Smooth muscle cell (in vitro differentiated cells): Measurements from ENCODE around the genes LDLRAD3, TRAF6 and LRRC4C.

- RAMPAGE, long total RNA = no peak
Measured at GRCh38 chr11:35424038-35424475, 4.7 kb upstream of the SLC1A2 start.

- RAMPAGE, long total RNA = no peak
Measured at GRCh38 chr11:35523148-35523775, 2.2 kb downstream of the PAMR1 start.

DNA sequence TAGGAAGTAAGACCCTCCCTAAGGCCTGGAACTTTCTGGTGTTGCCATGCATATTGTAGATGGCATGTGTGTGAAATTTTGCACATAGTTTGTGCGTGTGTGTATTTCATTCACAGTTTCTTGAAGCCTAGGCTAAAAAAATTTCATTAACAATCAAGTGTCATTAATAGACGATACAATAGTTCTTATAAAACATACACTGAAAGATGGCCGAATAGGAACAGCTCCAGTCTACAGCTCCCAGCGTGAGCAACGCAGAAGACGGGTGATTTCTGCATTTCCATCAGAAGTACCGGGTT lies 40.0 kb downstream of the TRIM44 start:
- RAMPAGE, long total RNA = no peak

GRCh38 chr11:35905860-35906360 lies 38.0 kb upstream of the LDLRAD3 start:
- RAMPAGE, long total RNA = no peak

- RAMPAGE, long total RNA = start-site peak on the plus strand at chr11:35944068-35944101, 127 and 49 reads in 2 replicates
Measured at GRCh38 chr11:35943577-35944766, at the start of gene LDLRAD3. TSS of gene LDLRAD3 (plus strand) at chr11:35944062.

DNA sequence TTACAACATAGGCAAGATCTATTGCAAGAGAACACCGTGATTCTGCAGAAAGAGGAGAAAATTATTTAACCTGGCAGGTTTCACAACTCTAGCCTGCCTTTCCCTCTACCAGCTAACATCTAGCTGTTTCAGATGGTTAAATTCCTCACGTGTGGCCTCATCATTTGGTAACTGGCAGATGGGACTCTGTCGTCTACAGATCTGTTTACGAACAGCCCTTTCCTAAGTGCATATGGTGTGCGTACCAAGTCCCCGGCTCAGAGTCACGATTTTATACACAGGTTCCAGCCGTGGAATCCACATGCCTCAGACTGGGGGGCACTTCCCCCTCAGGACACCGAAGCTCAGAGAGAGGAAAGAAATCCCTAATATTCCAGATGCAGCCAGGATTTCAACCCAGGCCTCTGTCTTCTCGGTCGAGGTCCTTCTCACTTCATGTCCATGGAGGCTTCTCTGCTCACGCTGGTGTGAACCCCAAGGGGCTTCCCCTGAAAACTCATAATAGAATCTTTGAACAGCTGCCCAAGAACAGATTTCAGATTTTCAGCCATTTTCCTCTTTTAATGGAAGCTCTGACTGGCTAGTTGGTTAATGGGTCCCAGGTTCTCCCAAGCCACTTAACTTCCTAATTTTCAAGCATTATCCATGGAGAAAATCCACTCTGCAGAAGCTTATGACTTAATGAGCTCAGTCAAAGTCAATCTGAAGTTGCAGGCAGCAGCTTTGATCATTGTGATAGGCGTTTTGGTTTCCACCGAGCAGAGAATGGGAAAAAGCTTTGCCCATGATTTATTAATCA lies 25.1 kb downstream of the LDLRAD3 start:
- RAMPAGE, long total RNA = no peak

GRCh38 chr11:36145527-36146058 lies 143.6 kb downstream of the COMMD9 start:
- RAMPAGE, long total RNA = no peak

GRCh38 chr11:36192128-36192327 lies 97.2 kb downstream of the COMMD9 start:
- RAMPAGE, long total RNA = no peak

DNA sequence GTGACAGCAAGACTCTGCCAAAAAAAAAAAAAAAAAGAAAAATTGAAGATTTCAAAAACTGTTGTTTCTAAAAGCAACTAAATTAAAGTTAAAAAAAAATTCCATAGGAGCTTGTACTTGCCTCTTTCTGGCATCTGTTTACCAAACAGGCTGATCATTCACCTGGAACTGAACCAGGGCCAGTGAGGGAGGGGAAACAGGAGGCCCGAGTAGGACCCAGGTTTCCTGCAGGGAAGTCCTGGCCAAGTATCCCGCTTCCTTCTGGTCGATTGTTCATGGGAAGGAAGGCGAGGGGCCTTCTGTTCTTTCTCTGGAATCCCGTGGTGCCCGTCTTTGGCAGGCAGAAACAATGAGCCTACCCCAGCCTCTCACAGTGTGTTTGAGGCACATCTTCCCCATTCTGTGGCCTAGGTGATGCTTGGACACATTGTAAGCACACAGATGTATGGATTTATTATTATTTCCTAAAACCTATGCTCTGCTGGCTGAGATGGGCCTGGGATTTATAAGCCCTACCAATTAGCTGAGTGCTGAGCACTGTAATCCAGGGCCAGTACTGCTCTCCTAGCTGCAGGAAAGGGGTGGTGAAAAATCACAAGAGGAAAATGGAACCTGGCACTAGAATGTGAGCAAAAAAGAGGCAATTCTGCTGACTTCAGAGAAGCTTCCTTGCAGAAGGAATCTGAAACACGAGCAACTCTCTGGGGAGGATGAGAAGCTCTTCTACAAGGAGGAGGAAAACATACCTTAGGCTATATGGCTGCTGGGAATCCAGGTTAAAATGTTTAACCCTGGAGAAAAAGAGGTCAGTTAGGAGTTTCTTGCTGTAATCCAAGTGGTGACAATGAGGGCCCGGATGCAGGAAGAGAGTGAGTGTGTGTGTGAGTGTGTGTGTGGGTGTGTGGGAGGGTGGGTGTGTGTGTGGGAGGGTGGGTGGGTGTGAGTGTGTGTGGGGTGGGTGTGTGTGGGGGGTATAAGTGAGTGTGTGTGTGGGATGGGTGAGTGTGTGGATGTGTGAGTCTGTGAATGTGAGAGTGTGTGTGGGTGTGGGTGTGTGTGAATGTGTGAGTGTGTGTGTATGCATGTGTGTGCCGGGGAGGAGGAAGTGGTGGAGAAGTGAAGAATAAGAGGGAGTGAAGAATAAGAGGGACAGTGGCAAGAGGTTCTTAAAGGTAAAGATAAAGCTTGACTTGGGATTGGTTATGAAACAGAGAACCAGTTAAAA lies 53.6 kb downstream of the PRR5L start:
- RAMPAGE, long total RNA = no peak

GRCh38 chr11:36361382-36361756 lies 65.3 kb downstream of the PRR5L start:
- RAMPAGE, long total RNA = no peak

GRCh38 chr11:36453636-36454030 lies 56.4 kb downstream of the TRAF6 start:
- RAMPAGE, long total RNA = no peak

- RAMPAGE, long total RNA = start-site peak on the minus strand at chr11:36510268-36510272, 231 and 201 reads in 2 replicates; start-site peak on the plus strand at chr11:36510350-36510375, 169 and 50 reads in 2 replicates
Measured at GRCh38 chr11:36510202-36511006, at the start of gene TRAF6. TSS of gene TRAF6 (minus strand) at chr11:36510272.

GRCh38 chr11:40387443-40387973 lies 1071.9 kb downstream of the LRRC4C start:
- RAMPAGE, long total RNA = no peak

DNA sequence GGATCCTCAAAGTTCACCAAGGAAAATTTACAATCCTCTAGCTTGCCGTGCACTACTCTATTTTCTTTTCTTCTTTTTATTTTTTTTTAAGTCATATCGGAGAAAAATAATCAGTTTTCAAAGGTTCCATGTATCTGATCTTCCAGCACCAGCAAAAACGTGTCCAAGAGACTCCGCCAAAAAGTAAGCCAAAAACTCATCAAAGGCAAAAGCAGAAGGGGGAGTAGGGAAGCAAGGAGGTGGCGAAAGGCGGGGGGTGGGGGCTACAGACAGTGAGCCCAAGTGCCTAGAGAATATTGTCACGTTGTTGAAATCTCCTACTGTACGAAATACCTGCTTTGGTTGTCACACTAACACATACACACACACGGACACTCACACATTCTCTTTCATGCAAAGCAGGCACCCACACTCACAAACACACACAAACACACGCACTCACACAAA lies at the start of gene LRRC4C:
Gene LRRC4C, minus strand, starts transcription at position 213 of the 447 bp plus-strand sequence.
- RAMPAGE, long total RNA = no peak

DNA sequence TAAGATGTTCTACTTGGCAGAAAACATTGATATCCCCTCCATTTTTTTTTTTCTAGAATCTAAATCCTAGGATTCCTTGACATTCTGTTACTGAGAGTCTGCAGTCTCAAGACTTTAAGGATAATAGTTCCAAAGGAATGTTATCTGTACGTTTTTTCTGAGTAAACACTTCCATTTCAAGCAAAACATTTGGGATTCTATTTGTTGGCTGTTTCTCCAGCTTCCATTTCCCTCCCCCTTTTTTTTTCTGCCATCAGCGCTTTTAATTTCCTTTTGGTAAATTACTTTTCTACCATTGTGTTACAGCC lies 402.1 kb upstream of the LRRC4C start:
- RAMPAGE, long total RNA = no peak

- RAMPAGE, long total RNA = no peak
Measured at GRCh38 chr11:43383766-43384406, 25.2 kb downstream of the TTC17 start.

GRCh38 chr11:43425592-43425916 lies 66.8 kb downstream of the TTC17 start:
- RAMPAGE, long total RNA = no peak

GRCh38 chr11:43557462-43558167 lies 122.9 kb upstream of the HSD17B12 start:
- RAMPAGE, long total RNA = no peak

DNA sequence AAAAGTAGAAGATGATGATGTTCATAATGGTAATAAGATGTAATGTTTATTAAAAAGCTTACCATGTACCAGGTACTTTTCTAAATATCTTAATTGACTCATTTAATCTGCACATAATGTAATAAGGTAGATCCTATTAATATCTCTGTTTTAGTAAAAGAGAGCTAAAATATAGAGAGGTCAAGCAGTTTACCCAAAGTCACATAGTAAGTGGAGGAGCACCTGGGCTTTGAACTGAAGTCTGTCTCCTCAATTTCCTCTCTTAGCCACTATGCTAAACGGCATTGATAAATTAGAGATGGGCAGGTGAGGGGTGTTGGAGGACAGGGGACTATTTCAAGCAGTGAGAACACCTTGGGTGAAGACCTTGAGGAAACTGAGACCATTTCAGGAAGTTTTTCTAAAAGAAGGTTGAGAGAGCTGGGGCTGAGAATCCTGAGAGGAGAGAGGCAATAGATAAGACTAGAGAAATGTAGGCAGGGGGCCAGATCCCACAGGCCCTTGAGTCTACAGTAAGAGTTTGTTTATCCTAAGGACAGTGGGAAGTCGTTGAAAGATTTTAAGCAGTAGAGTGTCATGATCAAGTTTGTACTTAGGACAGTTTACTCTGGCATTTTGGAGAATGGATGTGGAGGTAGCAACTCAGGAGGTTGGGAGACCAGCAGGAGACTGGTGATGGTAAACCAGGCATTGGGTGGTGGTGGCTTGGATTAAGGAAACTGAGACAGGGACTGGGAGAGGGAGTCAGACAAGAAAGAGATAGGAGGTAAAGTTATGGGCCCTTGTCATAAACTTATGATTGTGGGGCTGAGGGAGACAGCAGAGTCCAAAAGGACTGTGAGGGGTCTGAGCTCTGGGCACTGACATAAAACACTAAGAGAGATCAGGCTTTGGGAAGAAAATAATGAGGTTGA lies 17.1 kb downstream of the HSD17B12 start:
- RAMPAGE, long total RNA = no peak

GRCh38 chr11:43770184-43770517 lies 89.6 kb downstream of the HSD17B12 start:
- RAMPAGE, long total RNA = no peak